Left ventricle myocardium (tissue), 1 donor: ENCODE measurements around a stretch of chr16.

- PRO-cap, result no peak
Measured at GRCh38 chr16:87345028-87345828, 28.0 kb upstream of the C16orf95 start.

DNA sequence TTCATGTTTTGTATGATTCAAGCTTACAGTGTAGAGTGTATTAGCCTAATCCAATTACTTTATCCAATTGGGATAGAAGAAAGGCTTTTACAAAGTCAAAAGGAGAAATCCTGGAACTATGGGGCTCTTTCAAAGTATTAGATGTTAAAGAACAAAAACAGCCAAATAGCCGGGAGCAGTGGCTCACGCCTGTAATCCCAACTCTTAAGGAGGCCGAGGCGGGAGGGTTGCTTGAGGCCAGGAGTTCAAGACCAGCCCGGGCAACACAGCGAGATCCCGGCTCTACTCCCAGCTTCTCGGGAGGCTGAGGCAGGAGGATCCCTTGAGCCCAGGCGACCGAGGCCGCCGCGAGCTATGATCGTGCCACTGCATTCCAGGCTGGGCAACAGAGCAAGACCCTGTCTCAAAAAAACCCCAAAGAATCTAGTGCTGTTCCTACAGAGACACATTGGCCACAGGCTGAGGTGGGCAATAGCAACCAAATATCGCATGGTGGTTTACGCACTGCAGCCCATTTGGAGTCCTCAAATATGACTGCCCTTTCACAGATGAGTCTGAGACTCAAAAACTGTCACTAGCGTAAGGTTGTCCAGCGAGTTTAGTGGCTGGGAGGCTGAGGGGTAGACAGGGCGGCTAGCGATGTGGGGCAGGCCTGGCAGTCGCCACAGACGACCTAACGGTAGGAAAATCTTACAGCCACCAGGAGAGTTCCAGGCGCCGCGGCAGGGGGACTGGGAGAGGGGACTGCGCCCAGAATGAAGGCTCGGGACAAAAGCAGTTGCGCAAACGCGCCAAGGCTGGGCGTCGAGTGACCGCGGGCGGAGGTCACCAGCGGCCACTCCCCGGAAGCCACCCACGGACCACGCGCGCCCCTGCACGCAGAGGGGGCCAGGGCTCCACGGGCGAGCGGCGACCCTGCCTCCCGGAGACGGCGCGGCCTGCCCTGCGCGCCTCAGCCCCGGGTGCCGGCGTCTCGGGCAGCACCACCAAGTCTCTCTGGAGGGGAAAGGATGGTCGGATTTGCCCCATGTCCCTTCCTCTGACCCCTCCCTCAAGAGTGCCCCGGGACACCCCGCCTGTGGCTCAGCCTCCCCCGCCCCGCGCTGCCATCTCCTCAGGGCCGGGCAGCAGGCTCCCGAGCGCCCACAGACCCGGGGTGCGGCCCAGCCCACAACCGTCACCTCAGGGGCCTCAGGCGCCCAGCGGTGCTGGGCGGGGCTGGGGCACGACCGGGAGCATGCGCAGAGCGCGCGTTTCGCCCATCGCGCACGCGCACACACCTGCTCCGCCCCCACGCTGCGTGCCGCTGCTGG is 778 bp upstream of the MAP1LC3B start:
- PRO-cap, result bidirectional peak, plus-strand start at position 881 of the sequence, minus-strand start at position 746 of the sequence; bidirectional peak, plus-strand start outside the sequence, minus-strand start at position 1,204 of the sequence

DNA sequence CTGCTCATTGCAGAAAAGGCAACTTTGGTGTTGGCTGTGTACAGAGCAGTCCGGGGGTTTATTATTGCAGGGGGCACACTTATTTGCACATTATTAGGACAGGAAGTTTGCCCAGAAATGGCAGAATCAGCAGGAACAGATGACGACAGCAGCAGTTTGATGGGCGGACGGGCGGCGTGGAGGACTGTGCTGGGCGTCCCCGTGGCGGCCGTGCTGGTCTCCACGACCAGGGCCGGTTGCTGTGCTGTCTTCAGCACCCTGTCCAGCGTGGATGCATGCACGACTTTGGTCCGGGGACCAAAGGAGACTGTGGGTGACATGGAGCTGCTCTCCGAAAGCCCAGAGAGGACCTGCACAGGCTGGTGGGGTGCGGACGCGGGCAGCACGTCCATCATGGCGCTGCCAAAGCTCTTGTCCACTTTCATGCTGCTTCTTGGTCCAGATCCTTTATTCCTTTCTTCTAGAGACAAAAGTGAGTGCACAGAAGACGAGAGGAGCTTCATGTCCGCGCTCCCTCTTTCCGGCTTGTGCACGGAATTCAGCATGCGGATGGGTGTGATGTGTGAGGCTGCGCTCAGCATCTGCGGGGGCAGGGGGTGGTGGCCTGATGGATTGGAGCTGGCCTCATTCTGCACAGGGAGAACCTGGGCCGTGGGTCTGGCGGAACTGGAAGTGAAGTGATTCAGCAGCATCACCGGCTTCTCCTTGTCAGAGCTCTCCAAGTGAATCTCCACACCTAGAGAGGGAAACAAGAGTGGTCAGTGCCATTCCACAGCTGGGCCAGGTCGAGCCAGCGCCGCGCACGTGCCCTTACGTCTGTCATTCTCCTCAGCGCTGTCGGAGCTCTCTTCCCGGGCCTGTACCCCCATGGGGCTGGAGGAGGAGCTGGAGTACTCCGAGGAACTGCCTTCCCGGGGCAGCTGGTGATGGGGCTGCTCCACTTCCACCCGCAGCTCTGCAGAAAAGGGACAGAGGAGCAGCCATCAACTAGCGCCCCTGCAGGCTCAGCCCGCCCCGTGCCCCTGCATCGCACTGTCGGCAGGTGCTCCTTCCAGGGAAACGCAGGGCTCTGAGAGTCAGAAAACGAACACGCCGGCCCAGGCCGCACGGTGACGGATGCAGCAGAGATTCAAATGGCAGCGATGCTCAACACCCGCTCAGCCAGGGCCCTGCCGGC is 20.5 kb downstream of the MAP1LC3B start:
- PRO-cap, result no peak

DNA sequence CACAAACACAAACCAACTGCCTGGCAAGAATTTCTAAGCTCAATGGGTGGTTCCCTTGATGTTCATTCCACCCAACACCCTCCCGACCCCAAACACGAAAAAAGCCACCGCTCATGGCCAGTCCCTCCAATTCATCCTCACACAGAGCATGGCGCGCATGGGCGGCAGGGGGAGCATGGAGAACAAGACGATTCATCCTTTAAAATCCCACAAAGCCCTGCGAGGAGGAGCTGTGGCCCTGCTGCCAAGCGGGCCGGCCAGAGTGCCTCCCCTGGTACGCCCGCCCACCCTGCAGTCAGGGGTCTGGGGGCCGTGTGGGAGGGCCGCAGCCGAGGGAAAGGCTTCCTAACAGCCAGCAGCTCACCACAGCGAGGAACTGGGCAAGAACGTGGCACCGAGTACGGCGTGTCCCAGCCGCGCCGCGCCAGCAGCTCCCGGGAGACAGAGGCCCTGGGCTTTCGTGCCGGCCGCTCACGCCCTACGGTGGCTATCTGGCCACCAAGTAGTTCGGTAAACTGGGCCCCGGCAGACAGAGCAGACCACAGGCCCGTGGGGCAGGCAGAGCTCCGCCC is 60.9 kb downstream of the KLHDC4 start:
- PRO-cap, result no peak

GRCh38 chr16:87739752-87740270 is 26.0 kb downstream of the KLHDC4 start:
- PRO-cap, result no peak

DNA sequence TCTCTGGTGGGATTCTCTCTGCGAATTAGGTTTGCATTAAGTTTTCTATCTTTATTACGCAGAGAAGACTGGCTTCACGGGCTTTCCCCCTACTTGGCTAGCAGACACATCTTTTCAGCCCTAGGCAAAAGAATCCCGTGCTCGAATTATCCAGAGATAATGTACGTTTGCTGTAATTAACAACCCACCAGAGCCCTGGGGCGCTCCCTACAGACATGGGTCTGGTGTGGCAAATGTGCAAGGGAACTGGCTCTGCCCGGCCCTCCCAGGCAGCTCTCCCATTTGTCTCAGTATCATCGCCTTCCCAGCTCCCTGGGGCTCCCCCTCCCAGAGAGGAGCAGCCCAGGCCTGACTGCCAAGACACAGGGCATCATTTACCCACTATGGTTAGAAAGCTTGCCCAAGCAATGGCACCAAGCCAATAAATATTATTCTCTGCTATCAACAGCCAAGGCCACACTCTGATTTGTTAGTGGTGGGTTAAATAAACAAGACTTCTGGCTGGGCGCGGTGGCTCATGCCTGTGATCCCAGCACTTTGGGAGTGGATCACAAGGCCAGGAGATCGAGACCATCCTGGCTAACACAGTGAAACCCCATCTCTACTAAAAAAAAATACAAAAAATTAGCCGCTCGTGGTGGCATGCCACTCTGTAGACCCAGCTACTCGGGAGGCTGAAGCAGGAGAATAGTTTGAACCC is 24.8 kb upstream of the KLHDC4 start:
- PRO-cap, result no peak

GRCh38 chr16:87809163-87809447 is 43.3 kb upstream of the KLHDC4 start:
- PRO-cap, result no peak

- PRO-cap, result no peak
Measured at GRCh38 chr16:87932318-87933174, 3.8 kb downstream of the CA5A start.

GRCh38 chr16:87959218-87960248 is 8.3 kb downstream of the BANP start:
- PRO-cap, result no peak

- PRO-cap, result no peak
Measured at GRCh38 chr16:87968447-87968842, 17.2 kb downstream of the BANP start.

DNA sequence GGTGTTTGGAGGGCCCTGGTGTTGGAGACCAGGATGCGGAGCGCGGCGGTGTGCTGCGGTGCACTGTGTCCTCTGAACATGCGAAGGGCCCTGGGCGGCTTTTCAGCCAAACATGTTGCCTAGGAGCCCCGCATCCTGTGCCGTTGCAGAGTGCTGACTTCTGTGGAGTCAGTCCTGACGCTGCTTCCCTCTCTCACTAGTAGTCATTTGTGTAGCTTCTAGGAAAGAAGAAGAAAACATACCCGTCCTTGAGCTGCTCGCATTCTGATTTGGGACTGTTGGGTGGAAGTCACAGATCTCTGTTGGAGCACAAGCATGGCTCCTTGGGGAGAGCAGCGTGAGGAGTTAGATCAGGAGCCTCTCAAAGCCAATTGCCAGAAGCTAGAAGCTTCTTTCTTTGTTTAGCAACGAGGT is 42.8 kb downstream of the BANP start:
- PRO-cap, result no peak

- PRO-cap, result no peak
Measured at GRCh38 chr16:88016858-88017399, 65.7 kb downstream of the BANP start.

DNA sequence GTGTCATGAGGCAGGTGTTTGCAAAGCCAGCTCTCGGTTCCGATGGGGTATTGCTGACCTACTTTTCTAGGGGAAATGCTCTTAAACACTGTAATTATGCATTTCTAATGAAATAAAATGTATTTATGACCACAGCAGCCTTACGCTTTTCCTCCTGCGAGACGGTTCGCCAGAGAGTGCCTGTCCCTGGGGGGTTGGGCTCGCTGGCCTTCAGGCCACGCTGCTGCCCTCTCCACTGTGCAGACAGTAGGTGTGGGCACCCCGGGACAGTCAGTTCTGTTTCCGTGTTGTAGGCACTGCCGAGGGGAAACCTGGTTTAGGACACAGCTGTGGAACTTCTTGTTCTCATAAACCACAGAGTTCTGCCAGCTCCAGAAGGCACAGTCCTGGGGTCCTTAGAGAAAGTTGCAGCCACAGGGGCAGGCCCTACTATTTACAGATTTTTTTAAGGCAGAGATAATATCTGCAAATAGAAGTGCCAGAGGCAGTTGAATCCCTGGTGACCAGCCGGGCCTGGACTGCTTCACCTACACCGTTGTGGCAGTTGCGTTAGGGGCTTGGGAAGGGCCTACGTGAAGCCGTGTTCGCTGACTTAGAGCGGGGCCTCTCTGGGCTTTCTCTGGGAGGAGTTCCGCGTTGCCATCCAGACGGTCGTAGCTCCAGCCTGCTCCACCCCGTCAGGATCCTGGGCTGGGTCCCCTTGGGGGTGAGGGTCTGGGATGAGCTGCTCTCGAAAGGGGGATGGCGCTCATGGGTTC is 126.1 kb downstream of the BANP start:
- PRO-cap, result no peak

DNA sequence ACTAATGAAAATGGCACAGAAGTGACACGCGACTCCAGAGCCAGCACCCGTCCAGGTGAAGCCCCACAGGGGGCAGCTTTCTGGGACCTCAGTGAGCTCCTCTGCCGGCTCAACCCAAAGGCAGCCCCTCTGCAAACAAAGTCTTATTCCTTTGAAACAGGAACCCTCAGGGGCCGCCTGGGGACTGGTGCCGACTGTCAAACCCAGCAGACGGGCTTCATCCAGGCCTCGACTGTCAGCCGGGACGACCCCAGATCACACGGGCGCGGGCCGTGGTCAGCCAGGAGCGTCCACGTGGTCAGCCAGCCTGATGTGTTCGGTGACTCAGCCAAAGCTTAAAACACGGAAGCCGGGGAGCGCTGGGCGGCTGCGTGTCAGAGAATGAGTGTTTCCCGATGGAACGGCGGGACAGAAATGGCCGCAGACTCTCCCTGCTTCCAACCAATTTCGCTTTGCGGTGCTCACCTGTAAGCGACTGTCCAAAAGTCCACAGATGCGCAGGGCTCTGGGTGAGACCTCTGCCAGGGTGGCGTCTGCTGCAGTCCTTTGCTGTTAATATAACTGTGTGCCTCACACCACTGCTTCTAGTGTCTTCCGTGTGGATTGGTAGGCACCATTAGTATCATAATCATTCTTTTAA is 199.9 kb downstream of the BANP start:
- PRO-cap, result no peak

DNA sequence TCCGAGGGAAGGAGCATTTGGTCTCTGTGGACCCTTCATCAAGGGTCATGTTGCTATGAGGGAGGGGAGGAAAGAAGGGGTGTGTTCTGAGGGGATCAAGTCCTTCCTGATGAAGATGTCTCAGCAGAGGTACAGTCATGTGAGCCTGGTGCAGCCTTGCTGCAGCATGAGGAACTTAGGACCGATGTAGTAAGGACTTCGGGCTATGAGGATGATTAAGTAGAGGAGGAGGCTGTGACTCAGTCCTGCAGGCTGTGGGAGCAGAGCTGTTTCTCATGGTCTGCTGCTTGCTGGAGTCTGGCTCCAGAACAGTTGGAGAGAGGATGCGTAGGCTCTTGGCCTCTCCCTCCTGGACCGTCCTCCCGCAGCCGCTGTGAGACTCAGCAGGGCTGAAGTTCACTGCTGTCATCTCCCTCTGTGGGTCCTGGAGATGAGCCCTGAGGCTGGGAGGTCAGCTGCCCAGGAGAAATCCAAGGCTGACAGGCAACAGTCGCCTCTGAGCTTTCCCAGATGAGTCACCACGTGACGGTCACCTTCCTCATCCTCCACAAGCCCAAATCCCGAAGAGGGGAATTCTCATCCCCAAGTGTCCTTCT is 137.6 kb upstream of the ZNF469 start:
- PRO-cap, result no peak

GRCh38 chr16:88438302-88439011 is 14.6 kb upstream of the ZFPM1 start:
- PRO-cap, result no peak

- PRO-cap, result unidirectional peak, minus-strand start at chr16:88456117
Measured at GRCh38 chr16:88455891-88456790, 3.1 kb downstream of the ZFPM1 start.

GRCh38 chr16:88470674-88471044 is 17.6 kb downstream of the ZFPM1 start:
- PRO-cap, result no peak

DNA sequence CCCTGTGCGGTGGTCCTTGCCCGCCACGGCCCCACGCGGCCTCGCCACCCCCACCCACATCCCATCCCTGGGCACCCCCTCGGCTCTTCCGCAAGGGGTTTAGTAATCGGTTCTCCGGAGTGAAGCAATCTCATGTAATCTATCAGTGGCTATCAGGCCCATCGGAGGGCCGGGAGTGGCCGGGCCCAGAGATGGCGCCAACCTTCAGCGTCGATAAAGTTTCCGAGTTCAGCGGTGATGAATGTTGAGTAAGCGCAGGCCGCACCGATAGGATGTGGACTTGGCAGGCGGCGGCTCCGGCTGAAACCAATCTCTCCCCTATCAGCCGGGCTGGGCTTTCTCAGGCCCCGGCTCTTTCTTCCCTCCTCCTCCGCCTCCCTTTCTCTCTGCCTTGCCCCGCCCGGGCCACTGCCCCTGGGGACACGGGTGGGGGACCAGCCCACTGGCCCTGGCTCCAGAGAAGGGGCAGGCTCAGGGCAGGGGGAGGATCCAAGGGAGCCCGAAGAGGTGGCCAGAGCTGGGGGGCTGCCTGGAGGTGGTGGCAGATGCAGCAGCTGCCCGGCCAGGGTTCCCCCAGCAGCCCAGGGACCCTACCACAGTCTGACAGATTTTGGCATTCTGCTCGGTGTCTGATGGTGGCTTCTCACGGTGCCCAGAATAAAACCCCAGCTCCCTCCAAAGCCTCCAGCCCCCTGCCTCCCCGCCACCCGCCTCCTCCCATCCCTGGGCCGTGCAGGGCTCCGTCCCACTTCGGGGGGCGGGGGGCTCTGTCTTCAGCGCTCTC is 20.9 kb downstream of the ZFPM1 start:
- PRO-cap, result unidirectional peak, minus-strand start at position 215 of the sequence; unidirectional peak, minus-strand start at position 243 of the sequence; unidirectional peak, minus-strand start at position 276 of the sequence

DNA sequence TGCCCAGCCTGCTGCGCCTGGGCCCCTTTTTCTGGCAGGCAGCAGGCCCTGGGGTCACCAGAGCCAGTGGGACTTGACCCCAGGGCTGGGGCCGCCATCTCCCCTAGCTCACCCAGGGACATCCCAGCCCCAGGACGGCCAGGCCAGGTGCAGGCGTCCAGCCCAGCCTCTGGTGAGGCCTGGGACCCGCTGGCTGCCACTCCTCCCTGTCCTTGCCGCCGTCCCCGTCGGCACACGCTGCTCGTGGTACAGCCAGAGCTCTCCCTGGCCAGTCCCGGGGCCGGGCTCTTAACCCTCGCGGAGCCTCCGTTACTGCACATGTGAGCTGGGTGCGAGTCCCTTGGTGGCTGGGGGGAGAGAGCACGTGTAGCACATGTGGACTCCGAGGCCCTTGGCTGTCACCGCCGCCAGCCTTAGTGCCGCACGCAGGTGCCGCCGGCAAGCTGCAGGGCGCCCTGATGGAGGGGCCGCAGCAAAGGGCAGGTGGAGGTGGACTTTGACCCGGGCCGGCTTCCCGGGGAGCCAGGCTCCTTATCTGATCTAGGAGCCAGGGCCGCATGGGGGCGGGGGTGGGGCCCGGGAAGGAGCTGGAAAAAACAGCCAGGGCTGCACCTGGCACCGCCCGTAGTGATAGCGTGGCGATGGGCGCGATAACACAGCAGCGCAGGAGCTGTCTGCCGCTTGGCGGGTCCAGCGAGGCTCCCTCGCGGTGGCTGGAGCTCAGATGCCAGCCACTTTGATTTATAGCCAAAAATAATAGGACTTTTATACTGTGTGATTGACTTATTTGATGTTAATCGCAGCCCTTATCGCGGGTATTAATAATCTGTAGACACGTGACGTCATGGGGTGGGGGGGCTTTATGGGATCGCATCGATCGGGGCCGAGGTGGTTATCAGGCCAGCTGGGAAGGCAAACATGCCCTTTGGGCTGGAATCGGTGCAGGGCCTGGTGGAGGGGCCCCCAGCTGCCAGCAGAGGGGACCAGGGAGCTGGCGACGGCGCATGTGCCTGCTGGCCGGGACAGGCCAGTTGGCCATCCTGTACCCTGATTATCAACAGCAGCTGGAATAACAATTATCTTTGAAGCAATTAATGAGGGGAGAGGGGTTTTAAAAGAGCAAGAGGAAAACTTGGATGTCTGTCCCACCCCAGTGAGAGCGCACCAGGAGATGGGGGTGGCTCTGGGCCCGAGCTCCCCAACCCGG is 35.1 kb downstream of the ZFPM1 start:
- PRO-cap, result no peak